Measurements from ENCODE around the gene FBXL14.

GRCh38 chr12:163231-163699 is 50.7 kb downstream of the SLC6A12 start:
- PRO-cap, result no peak

GRCh38 chr12:210270-210849 is 3.6 kb downstream of the SLC6A12 start:
- PRO-cap, result no peak

GRCh38 chr12:541844-542075 is 82.0 kb downstream of the B4GALNT3 start:
- PRO-cap, result no peak

- PRO-cap, result no peak
Observed at GRCh38 chr12:546562-547340, 87.0 kb downstream of the B4GALNT3 start.

- PRO-cap, result no peak
Observed at GRCh38 chr12:568074-568764, 95.0 kb downstream of the NINJ2 start.

GRCh38 chr12:585445-585961 is 77.7 kb downstream of the NINJ2 start:
- PRO-cap, result no peak

DNA sequence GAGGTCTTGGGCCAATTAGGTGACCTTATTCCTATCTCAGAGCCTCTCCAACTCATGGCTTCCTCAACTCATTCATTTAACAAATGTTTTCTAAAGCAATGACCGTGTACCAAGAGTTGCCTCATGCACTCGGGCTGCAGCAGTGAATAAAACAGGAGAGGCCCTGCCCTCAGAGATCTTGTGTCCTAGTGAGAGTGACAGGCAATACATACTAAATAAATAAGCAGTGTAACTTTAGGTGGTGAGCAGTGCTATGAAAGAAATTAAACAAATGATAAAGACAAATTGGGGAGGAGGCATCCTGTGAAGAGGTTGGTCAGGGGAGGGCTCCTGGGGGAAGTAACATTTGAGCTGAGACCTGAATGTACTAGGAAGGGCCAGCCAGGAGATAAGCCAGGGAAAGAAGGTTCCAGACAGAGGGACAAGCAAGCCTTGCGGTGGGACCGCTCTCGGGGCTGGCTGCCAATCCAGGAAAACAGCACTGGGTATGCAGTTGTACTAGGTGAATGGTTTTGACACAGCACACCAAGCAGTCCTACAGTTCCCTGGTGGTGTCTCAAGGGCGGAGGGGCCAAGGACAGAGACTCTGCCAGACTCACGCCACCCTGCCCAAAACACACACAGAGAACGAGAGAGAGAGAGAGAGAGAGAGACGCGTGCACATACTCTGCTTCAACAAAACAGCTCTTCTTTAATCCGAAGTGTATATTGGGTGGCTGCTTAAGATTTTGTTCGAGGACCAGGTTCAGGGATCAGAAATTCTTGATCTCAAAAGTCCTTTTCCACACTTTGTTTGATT is 1.3 kb downstream of the NINJ2 start:
- PRO-cap, result no peak

DNA sequence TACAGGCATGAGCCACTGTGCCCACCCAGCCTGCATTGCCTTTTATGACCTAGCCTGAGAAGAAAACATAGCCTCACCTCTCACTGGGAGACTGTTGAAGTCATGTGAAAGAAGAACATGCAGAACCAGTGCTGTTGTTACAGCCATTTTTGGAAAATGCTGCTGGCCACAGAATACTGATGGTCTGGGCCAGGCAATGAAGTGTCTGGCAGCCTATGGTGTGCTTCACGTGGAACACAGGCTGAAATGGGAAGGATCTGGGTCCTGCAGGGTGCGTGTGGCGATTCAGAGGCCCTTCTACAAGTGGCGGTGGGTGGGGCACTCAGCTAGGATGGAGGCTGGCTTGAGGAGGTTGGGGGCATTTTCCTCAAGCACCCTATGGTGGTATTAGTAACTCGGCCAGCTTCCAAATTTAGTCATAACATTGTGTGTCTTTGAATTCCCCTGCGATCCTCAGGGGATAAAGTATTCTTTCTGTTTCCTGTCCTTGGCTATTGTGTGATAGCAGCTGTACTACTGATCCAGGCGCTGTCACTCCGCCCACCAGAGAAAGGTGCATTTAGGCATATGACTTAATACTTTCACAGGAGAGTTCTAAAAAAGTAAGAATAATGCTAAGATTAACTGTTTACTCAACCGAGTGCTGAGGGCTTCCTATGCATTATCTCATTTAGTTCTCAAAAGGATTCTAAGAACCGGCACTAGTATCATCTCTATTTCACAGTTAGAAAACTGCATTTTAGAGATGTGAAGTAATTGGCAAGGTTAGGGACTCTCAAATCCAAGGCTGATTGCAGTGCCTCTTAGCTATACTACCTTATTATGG is 9.2 kb upstream of the RAD52 start:
- PRO-cap, result no peak

GRCh38 chr12:990291-991000 is 577 bp upstream of the ERC1 start:
- PRO-cap, result unidirectional peak, plus-strand start at chr12:990407; bidirectional peak, plus-strand start at chr12:990778, minus-strand start at chr12:990752; bidirectional peak, plus-strand start at chr12:990848, minus-strand start at chr12:990850

DNA sequence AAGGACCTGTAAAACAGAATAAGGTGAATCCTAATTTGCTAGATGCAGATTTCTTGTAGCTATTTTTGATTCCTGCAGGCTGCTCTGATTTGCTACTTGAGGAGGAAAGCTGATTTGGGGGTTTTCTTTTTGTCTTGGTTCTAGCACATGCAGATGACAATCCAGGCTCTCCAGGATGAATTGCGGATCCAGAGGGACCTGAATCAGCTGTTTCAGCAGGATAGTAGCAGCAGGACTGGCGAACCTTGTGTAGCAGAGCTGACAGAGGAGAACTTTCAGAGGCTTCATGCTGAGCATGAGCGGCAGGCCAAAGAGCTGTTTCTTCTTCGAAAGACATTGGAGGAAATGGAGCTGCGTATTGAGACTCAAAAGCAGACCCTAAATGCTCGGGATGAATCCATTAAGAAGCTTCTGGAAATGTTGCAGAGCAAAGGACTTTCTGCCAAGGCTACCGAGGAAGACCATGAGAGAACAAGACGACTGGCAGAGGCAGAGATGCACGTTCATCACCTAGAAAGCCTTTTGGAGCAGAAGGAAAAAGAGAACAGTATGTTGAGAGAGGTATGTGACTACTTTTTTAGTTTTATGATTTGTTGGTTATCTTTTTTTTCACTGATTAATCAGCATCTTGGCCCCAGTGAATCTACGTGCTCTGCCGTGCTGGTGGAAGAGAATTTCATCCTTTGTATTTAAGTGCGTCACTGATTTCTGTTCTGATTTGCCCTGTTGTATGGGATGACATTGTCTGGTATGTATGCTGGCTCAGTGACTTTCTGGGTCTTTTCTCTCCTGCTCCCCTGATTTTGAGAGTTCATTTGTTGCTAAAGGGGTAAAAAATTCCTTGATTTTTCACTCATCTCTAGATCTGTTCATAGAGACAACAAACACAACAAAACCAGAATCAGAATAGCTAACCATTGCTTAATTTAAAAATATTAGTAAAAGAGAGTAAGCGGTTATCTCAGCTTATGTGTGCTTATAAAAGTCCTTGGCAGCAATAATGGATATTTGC is 92.3 kb downstream of the ERC1 start:
- PRO-cap, result no peak

DNA sequence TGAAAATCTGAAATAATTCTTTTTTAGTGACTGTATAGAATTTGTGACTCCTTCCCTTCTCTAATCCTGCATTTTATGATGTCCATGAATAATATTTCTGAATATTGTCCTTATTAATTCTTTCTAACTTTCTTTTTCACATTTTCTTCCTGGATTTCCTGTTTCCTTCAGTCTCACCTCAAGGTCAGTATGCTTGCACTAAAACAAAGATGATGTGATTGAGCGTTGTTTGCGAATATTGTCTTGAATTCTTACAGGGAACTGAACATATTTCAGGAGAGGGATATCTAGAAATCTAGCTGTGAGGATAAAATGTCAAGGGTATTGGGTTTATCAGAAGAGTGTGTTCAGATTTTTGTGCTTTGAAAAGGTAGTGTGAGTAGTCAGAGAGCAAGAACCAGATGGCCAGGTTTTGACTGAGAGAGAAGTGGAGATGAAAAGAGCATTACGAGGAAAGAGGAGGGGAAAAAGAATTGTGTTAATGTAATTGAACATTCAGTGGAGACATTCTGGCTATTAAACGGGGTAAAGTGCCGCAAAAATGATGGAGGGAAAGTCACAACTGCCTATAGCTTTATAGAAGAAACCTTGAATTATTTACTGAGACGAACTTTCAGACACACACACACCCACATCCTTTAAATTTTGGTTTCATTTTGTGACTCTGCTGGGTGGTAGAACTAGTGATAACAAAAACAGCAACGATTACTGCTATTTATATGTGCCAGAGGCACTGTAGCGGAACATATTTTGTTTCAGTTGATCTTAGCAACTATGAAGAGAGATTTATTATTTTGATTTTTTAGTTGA is 213.5 kb downstream of the ERC1 start:
- PRO-cap, result no peak

DNA sequence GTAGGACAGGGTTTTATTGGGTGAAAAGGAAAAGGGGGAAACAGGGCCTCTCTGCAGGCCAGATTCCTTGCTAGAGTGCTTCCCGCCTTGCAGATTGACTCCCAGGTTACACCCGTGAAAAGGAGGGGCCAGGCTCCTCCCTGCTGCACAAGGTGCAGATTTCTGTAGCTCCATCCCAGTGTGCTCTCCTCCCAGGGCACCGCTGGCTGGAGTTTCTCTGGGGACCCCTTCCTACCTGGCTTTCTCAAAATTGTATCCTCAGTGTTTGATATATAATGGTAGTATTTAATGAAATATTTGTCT is 221.6 kb downstream of the ERC1 start:
- PRO-cap, result bidirectional peak, plus-strand start at position 178 of the sequence, minus-strand start at position 77 of the sequence

GRCh38 chr12:1318415-1319181 is 275.8 kb downstream of the FBXL14 start:
- PRO-cap, result no peak

GRCh38 chr12:1350187-1350941 is 244.0 kb downstream of the FBXL14 start:
- PRO-cap, result bidirectional peak, plus-strand start at chr12:1350581, minus-strand start at chr12:1350404

DNA sequence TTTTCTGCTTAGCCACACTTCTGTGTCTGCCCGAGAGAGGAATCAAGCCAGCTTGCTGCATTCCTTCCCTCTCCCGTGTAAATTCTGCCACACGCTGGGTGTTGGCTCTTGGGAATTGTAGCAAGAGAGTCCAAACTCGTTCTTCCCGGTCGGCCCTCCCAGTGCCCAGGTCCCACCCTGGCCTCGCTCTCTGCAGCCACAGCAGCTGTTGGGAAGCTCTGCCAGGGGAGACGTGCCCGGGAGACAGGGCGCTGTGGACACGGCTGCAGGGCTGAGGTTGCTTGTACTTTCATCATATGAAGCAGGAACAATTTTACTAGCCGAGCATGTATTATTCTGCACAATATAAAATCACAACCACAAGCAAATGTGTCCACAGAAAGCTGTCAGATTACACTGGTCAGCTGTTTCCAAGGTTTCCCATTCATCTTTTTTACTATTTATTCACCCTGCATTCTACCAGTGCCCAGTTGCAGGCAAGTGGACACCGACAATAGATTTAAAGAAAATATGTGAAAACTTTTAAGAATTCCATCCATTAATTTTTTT is 97.8 kb downstream of the FBXL14 start:
- PRO-cap, result bidirectional peak, plus-strand start at position 201 of the sequence, minus-strand start at position 86 of the sequence

DNA sequence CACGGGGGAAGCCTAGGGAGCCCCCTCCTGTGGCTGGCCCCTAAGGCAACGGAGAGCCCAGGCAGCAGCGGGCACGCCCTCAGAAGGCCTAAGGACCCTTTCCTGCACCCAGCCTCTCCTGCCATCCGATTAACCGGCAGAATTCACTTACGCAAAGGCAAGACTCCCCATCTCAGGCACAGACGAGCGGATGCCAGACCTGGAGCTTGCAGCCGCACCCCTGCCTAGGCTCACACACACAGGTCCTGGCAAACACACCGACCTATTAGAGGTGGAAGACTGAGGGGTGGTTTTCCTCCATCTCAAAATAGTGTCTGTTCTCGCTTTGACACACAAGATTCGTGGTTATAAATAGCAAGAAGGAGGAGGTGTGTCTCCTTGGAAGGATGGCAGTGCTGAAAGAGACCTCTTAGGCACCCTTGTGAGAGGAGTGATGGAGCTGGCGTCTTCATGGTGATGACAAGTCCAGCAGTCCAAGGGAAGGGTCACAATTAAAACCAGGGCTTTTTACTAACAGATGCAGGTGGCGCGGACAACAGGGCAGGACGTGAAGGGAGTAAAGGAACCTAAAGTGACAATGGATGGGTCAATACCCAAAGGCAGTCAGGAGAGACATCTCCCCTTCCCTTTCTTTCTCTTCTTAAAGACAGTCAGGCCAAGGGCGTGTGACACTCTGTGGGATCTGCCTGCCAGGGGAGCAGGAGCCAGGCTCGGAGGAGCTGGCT is 62.3 kb downstream of the FBXL14 start:
- PRO-cap, result unidirectional peak, minus-strand start at position 238 of the sequence

GRCh38 chr12:1554184-1554805 is 40.1 kb downstream of the FBXL14 start:
- PRO-cap, result no peak

GRCh38 chr12:1591585-1592316 is 2.6 kb downstream of the FBXL14 start:
- PRO-cap, result unidirectional peak, plus-strand start at chr12:1592056

DNA sequence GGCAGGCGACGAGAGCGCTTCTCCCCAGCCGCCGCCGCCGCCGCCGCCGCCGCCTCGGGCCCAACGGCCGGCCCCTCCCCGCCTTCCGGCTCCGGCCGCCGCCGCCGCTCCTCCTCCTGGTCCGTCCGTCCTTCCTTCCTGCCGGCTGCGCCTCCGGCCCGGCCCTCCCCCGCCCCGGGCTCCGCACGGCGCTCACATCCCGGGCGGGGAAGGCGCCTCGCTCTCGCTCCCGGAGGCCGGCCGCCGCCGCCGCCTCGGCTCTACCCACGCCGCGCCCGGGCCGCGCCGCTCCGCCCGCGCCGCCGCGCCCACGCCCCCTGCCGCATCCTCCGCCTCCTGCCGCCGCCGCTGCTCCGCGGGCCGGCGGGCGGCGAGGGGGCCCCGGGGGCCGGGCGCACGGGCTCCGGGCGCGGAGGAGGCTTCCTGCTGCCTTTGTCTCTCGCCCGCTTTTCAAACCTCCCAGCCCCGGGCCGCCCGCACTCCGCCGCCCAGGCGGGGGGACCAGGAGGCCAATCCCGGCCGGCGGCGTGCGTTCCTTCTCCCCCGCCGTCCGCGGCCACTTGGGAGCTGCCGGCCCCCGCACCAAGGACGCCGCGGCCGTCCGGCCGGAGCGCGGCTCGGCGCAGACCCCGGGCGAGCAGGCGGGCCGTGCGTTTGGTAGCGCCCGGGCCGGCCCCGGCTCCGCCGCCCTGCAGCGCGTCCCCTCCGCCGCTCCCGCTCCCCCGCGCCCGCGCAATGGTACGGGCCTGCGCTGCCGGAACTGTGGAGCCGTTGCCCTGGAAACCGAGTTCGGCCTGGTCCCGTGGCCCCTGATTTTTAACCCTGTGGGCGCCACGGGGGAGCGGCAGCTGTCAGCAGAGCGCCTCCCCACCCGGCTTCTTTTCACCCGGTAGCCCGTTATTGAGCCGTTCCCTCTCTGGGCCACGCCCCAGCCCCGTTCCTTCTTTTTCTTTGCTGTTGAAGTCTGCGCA is at the start of gene FBXL14:
FBXL14 (minus strand) TSS at position 452 of the 971 bp plus-strand sequence.
- PRO-cap, result bidirectional peak, plus-strand start at position 195 of the sequence, minus-strand start at position 56 of the sequence; bidirectional peak, plus-strand start at position 847 of the sequence, minus-strand start at position 737 of the sequence; bidirectional peak, plus-strand start at position 900 of the sequence, minus-strand start at position 878 of the sequence

- PRO-cap, result no peak
Observed at GRCh38 chr12:1800660-1801019, 19.7 kb upstream of the LRTM2 start.